ENCODE measurements around a stretch of chr11.

- RRBS = no CpG with 5 or more reads among the region's 2 CpGs
These were observed 3.5 kb upstream of the POU2F3 start for GRCh38 chr11:120236502-120236876.

DNA sequence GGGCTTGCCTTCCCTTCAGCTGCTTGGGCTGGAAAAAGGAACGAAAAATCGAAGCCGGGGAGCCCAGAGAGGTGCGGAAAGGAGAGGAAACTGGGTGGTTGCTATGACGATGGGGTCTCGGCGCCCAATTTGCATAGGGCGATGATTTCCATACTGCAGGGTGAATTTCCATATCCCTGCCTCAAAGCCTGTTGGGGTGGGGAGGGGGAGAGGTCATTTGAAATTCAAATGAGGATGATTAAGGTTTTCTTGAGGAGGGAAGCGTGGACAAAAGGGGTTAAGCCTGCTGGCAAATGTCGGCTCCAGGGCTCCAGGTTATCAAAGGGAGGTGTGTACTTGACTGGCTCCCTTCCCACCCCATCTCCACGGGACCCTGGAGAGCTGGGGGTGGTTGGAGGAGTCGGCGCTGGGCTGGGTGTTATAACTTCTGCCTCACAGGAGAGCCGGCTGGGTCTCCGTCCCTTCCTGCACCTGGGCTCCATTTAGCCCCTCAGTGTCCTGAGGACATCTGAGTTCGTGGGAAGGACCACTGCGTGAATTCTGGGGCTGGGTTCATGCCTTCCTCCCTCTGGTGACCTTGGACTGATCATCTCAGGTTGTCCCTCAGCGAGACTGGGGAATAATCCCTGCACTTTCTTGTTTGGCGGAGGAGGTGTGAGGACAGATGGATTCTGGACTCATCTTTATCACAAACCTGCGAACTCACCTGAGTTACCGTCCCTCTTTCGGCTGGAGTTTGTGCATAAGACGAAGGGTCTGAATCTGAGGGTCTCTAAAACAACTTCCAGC lies 15.6 kb downstream of the POU2F3 start:
- RRBS = no CpG with 5 or more reads among the region's 23 CpGs

- RRBS = no CpG with 5 or more reads among the region's 3 CpGs
These were observed 79.9 kb upstream of the GRIK4 start for GRCh38 chr11:120431651-120432019.

GRCh38 chr11:120446578-120447167 lies 64.9 kb upstream of the GRIK4 start:
- RRBS = no CpG with 5 or more reads among the region's 6 CpGs

DNA sequence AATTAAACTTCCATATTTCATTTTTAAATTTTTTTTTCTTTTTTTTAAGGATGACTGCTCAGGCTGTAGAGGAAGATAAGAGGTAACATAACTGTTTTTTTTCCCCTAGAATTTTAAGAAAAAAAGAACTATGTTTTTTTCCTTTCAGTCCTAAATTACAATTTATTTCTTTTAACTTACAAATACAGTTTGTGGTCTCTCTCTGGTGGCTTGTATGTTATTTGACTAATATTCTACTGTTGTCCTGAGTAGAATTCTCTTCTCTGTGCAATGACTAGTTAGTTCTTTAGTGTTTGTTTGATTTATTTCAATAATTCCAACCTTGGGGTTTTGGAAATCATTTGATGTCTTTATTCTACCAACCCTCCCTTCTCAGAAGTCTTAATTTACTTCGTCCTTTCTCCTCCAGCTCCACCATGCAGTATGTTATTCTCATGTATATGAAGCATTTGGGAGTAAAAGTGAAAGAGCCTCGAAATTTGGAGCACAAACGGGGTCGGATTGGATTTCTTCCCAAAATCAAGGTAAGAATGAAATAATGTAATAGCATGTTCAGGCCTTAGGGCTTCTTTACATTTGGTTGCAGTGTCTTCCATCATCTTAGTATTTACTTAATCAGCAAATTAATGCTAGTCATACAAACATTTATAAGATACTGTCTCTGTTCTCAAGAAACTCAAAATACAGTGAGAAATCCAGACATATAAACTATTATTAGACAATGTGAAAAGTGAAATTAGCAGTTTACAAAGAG lies 63.5 kb upstream of the GRIK4 start:
- RRBS = no CpG with 5 or more reads among the region's 4 CpGs

- RRBS = no CpG with 5 or more reads among the region's 16 CpGs
These were observed 60.0 kb upstream of the GRIK4 start for GRCh38 chr11:120451265-120452259.

DNA sequence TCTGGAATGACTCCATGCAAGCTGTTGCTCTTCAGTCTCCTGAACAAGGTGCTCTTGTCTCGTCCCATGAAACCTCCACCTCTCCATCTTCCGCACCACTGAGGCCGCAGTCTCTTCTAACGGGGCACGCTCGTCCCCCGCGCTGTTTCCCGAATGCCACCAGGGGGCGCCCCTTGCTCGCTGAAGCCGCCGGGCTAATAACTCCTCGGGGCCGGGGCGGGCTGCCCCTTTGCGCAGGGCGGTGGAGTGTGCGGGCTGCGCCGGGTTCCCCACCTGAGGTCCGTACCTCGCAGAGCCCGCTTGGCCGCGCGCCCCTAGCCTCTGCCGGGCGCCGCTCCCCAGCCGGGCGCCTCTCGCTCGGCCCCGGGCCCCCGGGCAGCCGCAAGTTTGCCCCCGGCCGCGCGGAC lies 467 bp upstream of the GRIK4 start:
- RRBS = 1% methylated on average over 14 of the region's 41 CpGs

- RRBS = no CpG with 5 or more reads among the region's 19 CpGs
These were observed 15.7 kb downstream of the GRIK4 start for GRCh38 chr11:120527086-120527866.

GRCh38 chr11:120547631-120548323 lies 36.2 kb downstream of the GRIK4 start:
- RRBS = 27% methylated on average over 3 of the region's 11 CpGs

GRCh38 chr11:120776005-120776892 lies 247.7 kb upstream of the TBCEL start:
- RRBS = no CpG with 5 or more reads among the region's 17 CpGs

DNA sequence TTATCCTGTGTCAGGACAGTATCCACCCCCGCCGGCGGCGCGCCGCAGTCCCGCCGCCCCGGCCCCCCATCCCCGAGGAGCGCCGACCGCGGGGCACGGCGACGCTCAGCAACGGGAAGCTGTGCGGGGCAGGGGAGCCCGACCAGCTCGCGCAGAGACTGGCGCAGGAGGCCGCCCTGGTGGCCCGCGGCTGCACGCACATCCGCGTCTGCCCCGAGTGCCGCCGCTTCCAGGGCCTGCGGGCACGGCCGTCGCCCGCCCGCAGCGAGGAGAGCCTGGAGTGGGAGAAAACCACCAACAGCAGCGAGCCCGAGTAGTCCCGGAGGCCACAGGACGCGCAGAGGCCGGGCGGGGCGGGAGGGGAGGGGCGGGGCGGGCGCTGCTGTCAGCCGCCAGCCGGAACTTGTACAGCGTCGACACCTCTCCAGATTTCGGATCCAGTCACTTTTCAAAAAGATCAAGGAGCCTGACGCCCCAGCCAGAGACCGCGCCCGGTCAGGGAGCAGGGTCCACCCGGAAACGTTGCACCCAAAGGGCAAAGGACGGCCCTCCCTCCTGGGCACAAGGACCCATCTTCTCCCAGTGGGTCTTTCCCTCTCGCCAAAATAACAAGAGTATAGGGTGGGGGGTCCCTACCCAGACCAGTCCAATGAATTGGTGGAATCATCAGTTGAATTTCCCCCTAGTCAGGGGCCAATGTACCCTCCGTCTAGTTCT lies 37.8 kb upstream of the TBCEL start:
- RRBS = 5% methylated on average over 5 of the region's 64 CpGs

GRCh38 chr11:121034919-121035299 lies 11.0 kb downstream of the TBCEL start:
- RRBS = no CpG with 5 or more reads among the region's 2 CpGs

DNA sequence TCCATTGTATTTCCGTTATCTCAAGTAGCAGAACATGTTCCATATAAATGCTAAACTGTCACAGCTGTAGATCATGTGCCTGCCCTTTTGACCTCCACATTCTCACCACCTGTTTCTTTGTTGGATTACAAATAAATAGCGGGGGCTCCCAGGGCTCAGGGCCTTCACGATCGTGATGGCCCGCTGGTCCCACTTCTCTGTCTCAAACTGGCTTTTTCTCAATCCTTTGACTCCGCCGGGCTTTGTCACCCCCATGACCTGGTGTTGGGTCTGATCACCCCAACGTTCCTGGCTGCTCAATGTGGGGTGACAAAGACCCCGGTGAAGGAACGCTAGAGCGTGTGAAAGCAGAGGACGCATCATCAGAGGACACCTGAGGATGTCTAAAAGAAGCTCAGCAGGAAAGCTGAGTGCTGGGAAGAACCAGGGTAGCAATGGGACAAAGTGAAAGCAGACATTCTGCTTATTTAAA lies 55.9 kb upstream of the SC5D start:
- RRBS = 6% methylated on average over 1 of the region's 12 CpGs

GRCh38 chr11:121291719-121292203 lies 810 bp upstream of the SC5D start:
- RRBS = no CpG with 5 or more reads among the region's 8 CpGs

DNA sequence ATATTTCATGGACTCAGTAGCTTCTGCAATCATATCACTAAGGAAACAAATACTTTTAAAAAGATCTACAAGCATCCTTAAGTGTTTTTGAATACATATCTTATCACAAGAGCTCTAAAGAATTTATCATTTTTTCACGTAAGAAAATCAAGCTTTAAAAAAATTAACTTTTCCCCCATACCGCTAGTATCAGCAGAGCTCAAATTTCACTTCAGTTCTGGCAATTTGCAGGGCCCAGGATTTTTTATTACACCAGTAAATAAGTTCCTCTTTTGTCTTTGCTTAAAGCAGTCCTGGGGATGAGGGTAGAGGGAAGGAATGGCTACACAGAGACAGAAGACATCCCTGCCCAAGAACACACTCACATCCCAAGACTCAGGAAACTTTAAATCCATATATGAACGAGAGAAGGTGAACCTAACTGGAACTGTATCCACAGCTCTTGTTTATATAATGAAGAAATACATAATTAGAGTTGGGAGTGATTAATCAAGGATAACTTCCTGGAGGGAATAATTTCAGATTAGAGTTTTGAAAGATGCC lies 22.5 kb upstream of the SORL1 start:
- RRBS = no CpG with 5 or more reads among the region's 3 CpGs

DNA sequence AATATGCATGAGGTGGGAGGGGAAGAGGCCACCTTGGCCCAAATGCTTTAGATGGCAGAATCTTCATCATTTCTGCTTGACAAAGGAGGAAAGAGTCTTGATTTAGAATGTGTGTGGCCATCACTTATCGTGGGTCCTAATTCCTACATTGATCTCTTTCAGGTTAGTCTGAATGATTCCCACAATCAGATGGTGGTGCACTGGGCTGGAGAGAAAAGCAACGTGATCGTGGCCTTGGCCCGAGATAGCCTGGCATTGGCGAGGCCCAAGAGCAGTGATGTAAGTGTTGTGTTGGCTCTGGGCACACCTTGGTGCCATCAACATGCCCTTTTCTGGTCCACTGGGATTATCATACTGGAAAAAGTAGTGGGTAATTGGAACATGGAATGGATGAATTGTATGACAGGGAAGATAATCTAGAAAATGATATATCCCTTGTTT lies 17.8 kb downstream of the SORL1 start:
- RRBS = no CpG with 5 or more reads among the region's 5 CpGs

DNA sequence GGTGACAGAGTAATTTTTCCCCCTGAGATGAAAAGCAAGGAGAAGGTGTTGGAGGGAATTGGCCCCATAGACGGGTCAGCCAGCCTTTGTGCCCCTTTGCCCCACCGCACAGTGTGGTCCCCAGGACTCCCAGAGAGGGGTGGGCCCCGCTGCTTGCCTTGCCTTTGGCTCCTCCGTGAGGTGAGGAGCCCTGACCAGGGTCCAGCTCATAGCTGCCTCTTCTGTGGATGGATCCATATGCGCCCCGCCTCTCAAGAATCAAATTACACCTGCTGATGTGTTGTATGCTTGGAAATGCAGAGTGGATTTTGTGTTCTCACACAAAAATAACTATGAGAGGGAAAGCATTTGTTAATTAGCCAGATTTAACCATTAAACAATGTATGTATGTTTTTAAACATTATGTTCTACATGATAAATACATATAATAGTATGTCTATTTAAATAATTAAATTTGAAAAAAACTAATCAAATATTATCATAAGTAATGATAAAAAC lies 27.8 kb downstream of the SORL1 start:
- RRBS = no CpG with 5 or more reads among the region's 6 CpGs

GRCh38 chr11:121543215-121543917 lies 91.3 kb downstream of the SORL1 start:
- RRBS = no CpG with 5 or more reads among the region's 4 CpGs

DNA sequence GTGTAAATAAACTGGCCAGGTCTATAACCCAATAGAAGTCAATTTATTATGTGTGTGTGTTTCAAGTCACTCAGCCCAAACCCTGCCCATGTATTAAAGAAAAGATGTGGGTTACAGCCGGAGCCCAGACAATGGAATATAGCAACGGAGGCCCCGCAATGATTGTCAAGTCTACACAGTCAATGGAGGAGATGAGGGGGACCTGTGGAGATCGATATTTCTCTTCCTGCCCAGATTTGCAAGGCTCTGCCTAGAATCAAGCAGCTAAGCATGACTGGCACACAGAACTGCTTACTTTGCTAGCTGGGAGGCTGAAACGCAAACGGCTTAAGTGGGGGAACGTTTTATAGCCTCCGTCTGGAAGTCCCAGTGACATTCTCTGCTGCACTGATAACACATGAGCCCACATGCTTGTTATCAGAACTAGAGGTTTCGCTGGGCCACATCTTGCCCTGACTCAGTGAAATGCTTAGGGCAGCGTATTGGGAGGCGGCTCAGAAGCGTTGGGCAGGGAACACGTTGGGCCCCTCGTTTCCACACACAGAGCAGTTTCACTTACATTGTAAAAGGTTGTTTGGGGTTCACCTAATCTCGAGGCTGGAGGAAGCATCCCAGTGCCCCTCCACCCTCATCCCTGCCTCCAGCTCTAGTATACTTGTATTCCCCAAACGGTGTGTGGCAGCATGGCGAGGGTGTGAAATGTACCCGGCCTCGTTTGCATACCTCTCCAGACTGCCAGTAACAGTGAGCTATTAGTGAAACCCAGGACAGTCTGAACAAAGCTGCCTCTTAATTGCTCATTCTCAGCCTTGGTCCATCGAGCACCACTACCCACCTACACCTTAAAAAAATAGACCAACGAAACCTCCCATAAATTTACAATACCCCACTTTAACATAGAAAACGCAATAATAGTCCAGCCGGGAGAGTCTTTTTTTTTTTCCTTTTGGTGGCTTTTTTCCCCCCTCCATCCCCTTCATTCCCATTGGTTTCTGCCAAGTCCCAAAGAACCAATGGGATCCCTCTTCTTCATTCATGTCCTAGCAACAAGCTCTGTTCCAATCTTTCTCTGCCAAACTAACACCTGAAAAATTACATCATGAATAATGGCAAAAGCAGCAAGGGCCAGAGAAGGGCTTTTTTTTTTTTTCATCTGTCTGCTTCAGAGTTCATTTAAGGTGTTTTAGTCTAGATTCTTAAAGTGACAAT lies 219.3 kb downstream of the SORL1 start:
- RRBS = no CpG with 5 or more reads among the region's 23 CpGs